ENCODE measurements around a stretch of chr10.

DNA sequence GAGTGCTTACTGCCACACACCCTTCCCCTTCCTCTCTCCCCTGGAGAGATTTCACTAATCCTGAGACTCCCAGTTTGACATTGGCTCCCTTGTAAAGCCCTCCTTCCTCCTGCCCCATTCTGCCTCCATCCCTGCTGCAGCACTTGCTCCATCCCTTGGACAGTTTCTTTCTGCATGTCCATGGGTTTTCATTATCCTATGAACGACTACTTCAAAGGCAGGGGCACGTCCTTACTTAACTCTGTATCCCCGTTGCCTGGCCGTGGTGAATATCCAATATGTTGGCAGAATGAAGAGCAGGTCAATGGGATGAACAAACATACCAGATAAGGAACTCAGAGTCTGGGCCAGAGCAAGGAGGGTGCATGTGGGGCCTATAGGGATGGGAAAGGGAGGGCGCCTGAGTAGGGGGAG, 255.0 kb upstream of the ZMIZ1 start:
- RRBS, result no CpG with 5 or more reads among the region's 5 CpGs

DNA sequence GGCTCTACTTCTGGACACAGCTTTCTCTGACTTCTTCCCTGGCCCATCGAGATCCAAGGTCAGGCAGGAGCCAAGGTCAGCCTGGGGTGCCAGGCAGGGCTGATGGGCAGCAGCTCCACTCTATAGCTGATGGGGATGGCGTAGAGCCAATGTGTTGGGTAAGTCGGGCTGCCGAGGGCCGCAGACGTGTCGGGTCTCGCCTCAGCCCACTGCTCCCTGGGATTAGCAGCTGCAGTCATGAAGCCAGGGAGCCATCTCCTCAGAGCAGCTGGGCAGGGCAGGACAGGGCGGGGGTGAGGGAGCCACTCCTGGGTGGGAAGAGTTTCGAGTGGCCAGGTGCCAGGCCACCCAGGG, 117.8 kb upstream of the ZMIZ1 start:
- RRBS, result no CpG with 5 or more reads among the region's 10 CpGs

DNA sequence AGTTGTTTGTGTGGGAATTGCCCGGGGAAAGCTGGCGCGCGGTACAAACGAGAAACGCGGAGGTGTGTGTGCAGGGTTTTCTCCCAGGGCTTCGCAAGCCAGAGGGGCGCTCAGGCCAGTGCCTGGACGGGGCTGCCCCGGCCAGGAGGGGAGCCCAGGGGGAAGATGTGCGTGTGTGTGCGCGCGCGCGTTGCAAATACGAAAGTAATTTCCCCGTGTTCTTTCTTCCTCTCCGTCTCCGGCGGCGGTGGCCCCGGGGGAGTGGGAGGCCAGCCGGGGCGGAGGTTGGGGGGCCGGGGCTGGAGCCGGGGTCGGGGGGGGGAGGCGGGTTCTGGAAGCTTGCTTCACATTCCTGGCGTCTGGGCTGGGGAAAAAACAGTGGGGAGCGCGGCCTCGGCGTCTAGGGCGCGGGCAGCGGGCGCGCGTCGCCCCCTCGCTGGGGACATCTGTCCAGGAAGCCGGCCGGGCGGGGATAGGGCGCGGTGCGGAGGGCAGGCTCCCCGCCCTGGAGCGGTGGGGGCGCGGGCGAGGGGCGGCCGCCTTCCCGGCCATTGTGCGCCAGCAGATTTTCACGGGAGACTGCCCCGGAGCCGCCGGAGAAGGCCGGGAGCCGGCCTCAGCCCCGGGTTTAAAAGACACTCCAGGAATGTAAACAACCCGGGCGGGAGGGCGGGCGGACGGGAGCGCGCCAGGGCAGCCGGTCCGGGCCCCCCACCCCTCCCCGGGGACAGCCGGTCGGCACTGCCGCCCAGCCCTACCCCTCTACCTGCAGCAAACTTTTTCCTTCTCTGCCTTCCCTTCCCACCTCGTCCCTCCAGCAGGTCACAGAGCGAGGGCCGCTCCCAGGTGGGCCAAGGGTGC, 1.3 kb downstream of the ZMIZ1 start:
- RRBS, result 3% methylated on average over 31 of the region's 81 CpGs

GRCh38 chr10:79089024-79090161, 20.6 kb downstream of the ZMIZ1 start:
- RRBS, result 37% methylated on average over 2 of the region's 24 CpGs

DNA sequence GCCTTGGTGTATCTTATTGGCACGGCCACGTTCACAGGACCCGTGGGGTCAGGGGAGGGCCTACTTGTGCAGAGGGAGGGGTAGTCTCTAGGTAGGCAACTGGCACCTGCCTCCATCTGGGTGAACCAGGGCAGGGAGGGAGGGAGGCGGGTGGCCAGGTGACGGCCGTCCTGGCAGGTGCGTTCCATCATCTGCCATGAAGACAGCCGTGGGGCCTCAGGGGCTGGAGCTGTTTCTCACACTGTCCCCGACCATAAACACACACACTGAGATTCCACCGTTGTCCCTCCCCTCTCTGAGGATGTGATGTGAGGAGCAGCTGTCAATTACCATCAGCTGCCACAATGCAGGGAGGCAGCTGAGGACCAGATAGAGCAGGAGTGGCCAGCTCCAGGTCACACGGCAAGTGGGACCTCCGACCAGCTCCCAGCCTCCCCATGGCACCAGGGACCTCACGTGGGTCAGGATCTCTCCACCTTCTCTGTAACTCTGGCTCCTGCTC, 32.8 kb downstream of the ZMIZ1 start:
- RRBS, result no CpG with 5 or more reads among the region's 13 CpGs

- RRBS, result no CpG with 5 or more reads among the region's 20 CpGs
Observed at GRCh38 chr10:79141519-79142745, 73.2 kb downstream of the ZMIZ1 start.

GRCh38 chr10:79149274-79149539, 80.4 kb downstream of the ZMIZ1 start:
- RRBS, result no CpG with 5 or more reads among the region's 2 CpGs

DNA sequence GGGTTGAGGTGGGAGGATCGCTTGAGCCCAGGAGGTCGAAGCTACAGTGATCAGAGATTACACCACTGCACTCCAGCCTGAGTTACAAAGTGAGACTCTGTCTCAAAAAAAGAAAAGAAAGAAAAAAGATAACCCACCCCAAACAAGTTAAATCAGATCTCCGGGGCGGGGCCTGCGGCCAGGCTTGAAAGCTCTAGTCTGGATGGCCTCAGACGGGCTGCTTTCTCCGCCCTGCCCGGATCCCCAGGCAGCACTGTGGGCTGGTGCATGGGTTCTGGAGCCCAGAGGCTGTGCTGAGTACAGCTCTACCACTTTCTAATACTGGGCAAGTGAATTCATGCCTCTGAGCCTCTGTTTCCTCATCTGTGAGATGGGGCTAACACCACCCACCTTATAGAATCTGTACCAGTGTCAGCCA, 83.6 kb downstream of the ZMIZ1 start:
- RRBS, result 67% methylated on average over 6 of the region's 8 CpGs

GRCh38 chr10:79159623-79160213, 91.0 kb downstream of the ZMIZ1 start:
- RRBS, result no CpG with 5 or more reads among the region's 16 CpGs

GRCh38 chr10:79196930-79197872, 128.4 kb downstream of the ZMIZ1 start:
- RRBS, result 8% methylated on average over 3 of the region's 10 CpGs

DNA sequence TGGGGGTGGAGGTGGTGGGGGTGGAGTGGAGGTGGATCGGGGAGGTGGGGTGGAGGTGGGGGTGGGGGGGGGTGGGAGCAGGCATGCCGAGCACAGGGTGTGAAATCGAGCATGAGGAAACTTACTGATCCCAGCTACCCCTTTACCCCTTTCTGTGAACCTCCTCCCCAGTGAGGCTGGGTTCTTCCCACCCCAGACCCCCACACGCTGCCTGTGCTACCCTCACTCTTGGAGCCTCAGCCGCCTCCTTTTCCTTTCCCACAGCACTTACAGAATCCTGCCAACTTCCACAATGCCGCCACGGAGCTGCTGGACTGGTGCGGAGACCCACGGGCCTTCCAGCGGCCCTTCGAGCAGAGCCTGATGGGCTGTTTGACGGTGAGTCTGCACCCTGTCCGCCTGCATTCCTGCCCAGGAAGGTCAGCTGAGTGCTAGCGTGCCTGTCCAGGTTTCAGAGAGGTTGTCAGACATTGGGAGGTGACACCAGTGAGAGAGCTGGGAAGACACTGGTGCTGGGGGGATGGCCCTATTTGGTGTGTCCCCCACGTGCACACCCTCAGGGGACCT, 139.1 kb upstream of the PPIF start:
- RRBS, result no CpG with 5 or more reads among the region's 15 CpGs

DNA sequence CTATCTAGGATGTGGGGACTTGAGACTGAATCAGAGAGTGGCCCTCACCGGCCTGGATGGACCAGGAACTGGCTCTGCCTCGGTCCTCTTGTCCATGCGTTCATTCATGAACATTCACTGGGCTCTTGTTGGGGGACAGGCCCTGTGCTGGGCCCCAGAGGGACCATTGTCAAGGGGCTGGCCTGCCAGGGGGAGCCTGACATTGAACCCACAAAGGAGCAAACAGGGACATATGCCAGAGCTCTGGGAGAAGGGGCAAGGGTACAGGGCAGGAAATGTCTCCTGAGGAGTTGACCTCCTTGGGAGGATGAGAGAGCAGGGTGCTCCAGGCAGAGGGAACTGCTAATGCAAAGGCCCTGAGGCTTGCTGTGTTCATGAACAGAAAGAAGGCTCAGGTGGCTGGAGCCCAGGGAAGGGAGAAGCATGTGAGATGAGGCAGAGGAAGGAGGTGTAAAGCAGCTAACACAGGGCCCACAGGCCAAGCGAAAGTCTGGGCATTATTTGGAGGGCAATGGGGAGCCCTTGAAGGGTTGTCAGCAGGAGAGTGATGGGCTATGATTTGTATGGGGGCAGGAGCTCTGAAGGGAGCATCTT, 136.9 kb upstream of the PPIF start:
- RRBS, result no CpG with 5 or more reads among the region's 4 CpGs

GRCh38 chr10:79238553-79238981, 108.7 kb upstream of the PPIF start:
- RRBS, result no CpG with 5 or more reads among the region's 3 CpGs

- RRBS, result no CpG with 5 or more reads among the region's 11 CpGs
Observed at GRCh38 chr10:79238982-79239774, 108.1 kb upstream of the PPIF start.

- RRBS, result 3% methylated on average over 92 of the region's 133 CpGs
Observed at GRCh38 chr10:79243144-79244211, 103.8 kb upstream of the PPIF start.

GRCh38 chr10:79246206-79246597, 101.1 kb upstream of the PPIF start:
- RRBS, result no CpG with 5 or more reads among the region's 15 CpGs

DNA sequence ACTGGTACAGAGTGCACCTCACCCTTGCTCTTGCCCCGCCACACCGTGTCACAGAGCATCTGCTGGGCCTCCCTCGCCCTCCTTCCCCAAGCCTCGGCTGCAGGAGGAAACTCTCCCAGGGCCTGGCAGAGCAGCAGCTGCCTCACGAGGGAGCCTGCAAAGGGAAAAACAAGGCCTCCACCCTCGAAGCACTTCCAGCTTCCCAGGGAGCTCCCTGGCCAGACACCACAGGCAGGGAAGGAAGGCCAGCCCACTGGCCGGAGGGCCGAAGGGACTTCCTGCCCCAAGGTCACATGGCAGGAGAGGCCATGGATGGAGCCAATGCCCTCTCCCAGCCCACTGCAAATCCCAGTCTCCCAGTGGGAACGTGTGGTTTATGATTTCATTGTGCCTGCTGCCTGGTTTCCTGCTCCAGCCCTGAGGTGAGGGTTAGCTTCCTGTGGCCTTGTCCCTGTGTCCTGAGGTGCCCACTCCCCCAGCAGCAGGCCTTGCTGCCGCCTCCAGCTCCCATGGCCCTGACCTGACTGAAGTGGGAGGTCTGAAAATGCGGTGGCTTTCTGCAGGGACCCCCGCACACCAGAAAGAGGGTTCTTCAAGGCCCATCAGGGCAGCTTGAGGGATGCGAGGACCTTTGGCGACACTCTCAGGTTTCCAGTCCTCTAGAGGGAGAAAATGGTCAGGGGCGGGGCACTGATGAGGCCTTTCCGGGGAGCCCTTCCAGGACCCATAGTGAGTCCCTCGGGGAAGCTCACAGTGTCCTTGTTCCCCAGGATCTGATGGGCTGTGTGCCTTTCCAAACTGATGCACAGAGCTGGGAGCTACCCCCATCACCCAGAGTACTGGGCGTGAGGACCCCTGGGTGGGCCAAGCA, 100.4 kb upstream of the PPIF start:
- RRBS, result no CpG with 5 or more reads among the region's 18 CpGs

DNA sequence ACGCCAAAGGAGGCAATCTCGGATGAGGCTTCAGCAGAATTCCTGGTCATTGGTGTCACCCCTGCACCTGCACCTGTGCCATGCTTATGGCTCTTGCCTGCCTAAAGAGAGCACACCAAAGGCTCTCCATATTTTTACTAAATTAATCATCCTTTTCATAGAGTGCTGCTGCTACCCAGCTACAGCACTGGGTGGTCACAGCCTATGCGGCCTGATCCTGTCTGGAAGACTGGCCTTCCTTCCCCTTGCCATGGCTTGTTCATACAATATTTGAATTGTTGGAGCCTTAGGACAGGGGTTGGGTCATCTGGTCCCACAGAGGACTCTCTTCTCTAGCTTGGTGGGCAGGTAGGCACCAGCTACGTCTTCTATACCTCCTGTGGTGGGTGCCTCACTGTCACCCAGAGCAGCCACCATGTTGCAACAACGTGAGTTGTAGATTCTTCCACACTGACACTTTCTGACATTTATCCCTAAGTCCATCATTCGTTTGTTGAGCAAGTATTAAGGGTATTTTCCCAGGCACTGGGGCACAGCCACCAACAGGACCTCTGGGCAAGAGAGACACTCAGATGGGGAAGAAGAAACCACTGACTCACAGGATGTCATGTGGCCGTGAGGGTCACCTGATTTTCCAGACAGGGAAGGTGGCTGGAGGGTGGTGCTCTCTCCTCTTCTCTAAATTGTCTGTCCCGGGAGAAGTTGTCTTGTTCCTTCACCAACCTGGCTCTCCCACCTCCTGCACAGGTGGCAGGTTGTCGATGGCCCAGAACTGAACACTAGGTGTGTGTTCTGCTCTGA, 51.9 kb upstream of the PPIF start:
- RRBS, result no CpG with 5 or more reads among the region's 9 CpGs

DNA sequence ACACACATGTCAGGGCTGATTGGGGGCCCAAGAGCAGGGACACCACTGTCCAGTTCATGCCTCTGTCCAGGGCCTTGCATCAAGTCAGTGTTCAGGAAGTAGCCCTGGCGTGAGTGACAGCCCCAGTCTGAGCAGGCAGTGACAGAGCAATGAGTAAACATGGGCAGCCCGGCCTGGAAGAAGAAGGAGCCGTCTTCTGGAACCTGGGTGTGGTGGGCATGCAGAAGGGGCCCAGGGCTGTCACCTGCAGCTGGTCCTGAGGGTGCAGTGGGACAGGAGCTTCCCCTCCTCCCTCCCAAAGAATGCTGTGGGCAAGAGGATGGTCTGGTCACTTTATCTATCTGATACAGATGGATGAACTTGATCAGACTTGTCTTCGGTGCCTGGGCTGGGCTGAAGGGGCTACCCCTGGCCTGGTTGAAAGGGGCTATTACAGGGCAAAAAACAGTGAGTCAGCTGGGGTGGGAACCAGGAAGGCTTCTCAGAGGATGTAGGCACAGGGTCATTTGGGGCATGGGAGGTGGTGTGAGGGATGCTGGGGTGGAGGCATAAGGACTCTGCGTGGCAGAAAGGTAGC, 42.7 kb upstream of the PPIF start:
- RRBS, result no CpG with 5 or more reads among the region's 5 CpGs

DNA sequence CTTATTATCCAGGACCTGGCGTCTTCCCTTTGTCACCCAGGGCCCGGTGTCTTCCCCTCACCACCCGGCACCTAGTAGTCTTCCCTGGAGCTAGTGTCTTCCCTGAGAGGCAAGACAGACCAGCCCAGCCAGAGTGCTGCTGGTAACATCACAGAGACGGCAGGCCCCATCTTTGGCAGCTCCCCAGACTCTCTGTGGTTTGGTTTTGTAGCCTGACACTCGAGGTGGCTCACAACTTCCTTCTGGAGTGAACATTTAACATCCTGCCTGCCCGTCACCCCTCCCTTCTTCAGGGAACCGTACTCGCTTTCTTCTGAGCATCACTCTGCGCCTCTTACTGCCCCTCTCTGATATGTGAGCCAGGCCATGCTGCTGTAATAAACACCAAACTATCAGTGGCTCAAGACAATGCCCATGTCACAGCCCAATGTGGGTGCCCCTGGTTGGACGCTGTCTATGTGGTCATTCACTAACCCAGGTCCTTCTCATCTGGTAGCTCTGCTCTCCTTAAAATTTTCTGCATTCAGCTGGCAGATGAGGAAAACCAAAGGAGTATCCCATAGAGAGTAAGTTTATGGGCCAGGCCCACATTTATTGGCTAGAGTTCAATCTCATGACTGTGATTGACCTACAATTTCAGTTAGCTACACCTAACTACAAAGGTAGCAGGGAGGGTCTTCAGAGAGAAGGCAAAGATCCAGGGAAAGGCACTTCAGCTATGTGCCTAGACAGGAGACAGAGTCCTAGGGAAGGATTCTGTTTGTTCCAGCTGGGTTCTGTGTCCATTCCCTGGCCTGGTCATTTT, 23.9 kb upstream of the PPIF start:
- RRBS, result no CpG with 5 or more reads among the region's 10 CpGs

Data from GM06990 (cell line).